SUDHL5 (cell line): ENCODE measurements around the genes CEACAM7, POU2F2 and DEDD2.

DNA sequence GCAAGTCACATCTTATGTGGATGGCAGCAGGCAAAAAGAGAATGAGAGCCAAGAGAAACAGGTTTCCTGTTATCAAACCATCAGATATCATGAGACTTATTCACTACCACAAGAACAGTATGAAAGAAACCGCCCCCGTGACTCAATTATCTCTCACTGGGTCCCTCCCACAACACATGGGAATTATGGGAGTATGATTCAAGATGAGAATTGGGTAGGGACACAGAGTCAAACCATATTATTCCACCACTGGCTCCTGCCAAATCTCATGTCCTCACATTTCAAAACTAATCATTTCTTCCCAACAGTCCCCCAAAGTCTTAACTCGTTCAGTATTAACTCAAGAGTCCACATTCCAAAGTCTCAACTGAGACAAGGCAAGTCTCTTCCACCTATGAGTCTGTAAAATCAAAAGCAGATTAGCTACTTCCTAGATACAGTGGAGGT lies 24.8 kb downstream of the CEACAM7 start:
- PRO-cap = no peak

DNA sequence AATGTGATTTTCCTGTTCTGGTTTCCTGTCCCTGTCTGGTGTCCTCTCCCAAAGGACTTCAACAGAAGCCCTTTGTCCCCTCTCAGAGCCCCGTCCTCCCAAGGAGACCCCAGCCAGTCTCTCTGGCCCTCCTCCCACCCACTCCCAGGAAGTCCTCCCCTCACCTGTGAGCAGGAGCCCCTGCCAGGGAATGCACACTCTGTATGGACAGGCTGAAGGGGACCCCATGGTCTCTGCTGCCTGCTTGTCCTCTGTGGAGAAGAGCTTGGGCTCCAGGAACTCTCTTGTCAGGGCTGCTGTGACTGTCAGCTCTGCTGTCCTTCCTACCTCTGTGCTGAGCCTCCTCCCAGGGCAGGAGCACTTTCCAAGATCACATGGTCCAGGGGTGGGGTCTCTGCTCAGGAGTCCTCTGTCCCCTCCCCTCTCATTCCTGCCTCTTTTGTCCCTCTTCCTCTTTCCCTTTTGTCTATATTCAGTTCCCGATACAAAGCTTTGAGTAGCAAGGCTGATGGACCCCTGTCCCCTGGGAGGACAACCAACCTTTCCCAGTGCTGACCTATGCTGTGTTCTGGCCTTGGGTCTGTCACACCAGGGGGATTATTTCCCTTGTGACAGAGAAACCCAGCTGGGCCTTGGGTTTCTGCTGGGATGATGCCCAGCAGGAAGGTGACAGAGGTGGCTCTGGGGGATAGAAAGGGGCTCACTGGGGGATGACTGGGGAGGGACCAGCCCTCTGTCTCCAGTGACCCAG lies at the start of gene CEACAM7:
Gene CEACAM7 (minus strand): TSS at position 333 of the 751 bp plus-strand sequence.
- PRO-cap = no peak

DNA sequence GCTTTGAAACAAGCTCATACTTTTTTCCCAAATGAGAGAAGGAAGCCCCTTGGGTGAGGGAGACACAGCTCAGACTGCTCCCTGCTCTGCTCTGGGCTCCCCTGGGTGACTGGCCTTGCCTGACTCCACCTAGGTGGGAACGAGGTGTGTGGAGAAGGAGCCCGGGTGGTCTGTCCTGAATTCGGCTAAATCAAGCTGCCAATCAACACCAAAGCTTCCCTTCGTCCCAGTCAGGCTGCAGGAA lies 7.8 kb downstream of the CEACAM5 start:
- PRO-cap = no peak

DNA sequence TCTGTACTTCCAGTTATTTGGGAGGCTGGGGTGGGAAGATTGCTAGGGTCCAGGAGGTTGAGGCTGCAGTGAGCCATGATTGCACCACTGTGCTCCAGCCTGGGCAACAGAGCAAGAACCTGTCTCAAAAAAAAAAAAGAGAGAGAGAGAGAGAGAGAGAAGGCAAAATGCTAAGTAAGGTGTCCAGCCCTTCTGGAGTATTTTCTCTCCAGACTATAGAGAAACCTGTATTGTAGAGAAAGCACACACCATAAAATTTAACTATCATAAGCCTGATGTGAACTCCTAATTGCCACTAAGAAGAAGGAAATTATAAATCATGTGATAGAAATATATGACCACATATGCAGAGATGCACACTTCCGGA lies 10.8 kb upstream of the CEACAM6 start:
- PRO-cap = no peak

- PRO-cap = no peak
Measured at GRCh38 chr19:41745916-41746189, 9.5 kb upstream of the CEACAM6 start.

GRCh38 chr19:41810814-41811585 lies 14.6 kb downstream of the CEACAM3 start:
- PRO-cap = no peak

DNA sequence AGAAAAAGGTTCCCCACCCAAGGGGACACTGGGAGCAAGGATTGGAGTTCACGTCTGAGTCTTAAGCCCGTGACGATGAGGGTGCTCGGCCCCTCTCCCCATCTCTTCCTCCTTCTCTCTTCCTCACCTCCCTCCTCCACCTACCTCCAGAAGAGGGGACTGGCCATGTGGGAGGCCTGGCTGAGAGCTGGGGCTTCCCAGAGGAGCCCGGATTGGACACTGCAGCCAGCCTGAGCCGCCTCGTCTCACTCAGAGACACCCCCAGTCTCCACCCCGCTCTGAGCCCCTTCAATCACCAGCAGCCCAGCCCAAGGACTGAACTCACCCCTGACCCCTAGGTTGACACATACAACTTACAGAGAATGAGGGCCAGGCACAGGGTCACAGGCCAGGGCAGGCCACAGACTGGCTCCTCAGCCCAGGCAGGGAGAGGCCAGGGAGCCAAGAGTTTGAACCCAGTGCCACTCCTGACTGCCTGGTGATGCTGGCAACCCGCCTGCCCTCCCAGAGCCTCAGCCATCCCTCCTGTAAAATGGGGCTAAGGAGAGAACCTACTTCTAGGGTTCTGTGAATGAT lies 908 bp downstream of the CD79A start:
- PRO-cap = bidirectional peak, plus-strand start at position 345 of the sequence, minus-strand start at position 161 of the sequence

DNA sequence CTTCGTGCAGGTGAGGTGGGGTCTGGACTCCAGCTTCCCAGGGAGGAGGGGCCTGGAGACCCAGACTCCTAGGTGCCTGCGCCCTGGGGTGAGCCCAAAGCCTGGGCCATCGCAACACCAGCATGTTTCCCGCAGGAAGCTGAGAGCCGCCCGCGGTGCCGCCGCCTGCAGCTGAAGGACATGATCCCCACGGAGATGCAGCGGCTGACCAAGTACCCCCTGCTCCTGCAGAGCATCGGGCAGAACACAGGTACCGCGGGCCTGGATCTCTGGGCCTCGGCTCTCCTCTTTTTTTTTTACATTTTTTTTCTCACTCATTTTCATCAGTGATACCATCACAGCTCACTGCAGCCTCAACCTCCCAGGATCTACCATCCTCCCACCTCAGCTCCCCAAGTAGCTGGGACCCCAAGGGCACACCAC lies 19.7 kb downstream of the ARHGEF1 start:
- PRO-cap = no peak

DNA sequence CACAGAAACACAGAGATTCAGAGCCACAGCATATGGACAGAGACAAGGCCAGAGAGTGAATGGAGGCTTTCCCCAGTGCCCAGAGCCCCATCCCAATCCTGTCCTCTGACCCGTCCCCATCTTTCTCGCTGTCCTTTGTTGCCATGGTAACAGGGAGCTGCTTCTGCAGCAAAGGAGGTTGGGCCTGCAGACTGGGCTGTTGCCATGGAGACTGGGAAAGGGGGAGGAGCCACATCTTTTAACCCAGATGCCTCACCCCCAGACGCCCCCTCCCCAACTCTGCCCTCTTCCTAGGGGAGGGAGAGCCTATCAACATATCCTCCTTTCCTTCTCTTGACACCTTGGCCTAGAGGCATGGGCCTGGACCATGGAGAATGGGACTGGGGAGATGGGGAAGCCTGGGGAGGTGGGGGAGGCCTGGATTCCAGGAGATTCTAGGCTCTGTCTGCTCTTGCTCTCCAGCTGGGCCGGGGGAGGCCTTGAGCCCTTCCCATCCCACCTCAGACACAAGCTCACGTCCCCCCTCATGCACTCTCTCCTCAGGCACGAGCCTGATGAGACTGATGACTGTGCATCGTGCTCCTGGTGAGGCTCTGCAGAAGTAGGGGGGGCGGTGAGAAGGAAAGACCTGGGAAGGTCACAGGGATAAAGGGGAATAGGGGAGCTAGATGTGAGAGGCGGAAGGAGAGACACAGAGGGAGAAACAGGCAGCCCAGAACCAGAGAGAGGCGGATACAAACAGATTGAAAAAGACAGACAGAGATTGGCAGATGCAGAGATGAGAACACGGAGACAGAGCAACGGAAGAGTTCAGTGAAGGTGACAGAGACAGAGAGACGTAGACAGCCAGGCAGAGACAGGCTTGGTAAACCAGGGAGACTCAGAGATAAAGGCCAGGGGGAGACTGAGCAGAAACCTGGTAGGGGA lies 2.2 kb upstream of the ATP1A3 start:
- PRO-cap = no peak

DNA sequence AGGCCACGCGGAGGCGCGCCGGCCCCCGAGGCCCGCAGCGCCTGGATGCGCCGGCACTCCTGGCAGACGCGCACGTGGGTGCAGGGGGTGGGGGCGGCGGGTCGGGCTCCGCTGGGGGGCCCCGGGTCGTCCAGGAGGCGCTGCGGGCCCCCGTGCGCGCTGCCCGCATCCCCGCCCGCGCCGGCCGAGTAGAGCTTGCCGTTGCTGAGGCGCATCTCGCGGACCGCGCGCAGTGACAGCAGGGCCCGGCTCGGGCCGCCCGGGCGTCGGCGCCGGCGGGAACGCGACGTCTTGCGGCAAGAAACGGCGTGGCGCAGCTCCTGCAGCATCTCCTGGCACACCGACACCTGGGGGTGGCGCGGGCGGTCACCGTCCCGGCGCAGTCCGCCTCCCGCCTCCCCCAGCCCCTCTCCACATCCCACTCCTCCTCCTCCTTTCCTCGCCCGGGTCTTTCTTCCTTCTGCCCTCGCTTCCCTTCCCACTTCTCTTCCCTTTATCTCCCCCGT lies 5.0 kb upstream of the ATP1A3 start:
- PRO-cap = no peak

DNA sequence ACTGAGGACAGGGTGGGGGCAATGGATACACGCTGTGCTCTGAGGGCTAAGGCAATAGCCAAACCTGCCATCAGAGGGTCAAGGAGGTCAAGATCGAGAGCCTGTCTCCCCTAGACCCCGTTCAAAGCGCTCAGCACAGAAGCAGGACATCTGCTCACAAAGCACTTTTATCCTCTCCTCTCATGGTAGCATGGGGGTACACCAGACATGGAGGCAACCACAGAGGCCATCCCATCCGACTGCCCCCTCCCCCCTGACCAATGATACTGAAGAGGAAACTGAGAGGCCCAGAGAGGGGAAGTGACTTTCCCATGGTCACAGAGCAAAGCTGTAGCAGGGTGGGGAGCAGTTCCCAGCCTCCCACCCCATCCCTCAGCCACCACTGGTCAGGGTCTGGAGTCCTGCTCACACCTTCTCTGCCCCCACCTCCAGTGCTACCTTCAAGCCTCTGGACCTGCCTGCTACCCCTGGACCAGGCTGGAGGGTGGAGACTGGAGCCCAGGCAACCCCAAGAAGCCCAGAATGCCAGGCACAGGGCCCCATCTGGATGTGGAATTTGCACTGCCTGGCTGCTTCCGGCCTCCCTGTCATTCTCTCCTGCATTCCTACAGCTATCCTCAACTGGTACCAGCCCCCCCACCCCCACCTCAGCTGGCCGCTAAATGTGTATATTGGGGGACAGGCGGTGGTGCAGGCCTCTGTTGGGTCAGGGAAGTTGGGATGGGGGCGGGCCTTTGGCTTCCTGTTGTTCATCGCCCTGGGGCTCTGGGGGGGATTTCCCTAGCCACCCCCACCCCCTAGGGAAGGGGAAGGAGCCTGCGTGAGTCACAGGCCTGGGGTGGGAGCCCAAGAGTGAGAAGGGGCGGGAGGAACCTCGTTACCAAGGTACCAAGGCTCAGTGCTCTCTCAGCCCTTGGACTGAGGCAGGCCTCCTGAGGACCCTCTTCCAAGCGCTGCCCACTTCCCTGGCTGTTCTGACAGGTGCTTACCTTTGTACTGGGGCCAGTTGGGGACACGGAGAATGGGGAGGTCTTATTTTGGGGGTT lies 10.8 kb downstream of the POU2F2 start:
- PRO-cap = bidirectional peak, plus-strand start at position 325 of the sequence, minus-strand start at position 141 of the sequence

DNA sequence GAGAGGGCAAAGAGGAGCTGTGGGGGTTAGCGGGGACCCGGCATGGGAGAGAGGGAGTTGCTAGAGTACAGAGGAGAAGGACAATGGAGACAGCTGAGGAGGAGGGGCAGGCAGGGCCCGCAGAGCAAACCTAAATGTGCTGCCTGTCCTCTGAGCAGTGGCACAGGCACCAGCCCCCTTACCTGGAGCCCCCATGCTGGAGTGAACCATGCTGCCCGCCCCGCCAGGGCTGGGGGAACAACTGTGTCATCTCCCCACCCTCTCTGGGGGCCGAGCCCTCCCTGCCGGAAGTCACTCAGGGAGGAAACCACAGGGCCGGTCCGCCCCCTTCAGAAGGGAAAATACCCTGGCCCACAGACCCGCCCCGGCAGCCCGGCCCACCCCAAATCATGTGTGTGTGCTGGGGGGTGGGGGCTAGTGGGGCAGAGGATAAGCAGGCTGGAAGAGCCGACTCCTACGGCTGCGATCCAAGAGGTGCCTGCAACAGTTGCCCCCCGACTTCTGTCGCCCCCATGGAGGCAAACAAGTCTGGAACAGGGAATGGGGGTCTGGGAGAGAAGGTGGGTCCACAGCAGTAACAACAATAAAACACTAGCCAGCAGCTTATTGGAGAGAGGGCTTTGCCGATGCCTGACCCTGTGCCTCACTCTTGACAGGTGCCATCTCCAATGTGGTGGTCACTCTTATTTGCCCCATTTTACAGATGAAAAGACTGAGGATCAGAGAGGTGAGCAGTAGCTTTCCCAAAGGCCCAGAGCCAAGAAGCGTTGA lies at the start of gene POU2F2:
Gene POU2F2 (minus strand): TSS at position 245 of the 771 bp plus-strand sequence.
- PRO-cap = bidirectional peak, plus-strand start at position 417 of the sequence, minus-strand start at position 203 of the sequence

GRCh38 chr19:42196182-42197287 lies 20.9 kb downstream of the DEDD2 start:
- PRO-cap = no peak

DNA sequence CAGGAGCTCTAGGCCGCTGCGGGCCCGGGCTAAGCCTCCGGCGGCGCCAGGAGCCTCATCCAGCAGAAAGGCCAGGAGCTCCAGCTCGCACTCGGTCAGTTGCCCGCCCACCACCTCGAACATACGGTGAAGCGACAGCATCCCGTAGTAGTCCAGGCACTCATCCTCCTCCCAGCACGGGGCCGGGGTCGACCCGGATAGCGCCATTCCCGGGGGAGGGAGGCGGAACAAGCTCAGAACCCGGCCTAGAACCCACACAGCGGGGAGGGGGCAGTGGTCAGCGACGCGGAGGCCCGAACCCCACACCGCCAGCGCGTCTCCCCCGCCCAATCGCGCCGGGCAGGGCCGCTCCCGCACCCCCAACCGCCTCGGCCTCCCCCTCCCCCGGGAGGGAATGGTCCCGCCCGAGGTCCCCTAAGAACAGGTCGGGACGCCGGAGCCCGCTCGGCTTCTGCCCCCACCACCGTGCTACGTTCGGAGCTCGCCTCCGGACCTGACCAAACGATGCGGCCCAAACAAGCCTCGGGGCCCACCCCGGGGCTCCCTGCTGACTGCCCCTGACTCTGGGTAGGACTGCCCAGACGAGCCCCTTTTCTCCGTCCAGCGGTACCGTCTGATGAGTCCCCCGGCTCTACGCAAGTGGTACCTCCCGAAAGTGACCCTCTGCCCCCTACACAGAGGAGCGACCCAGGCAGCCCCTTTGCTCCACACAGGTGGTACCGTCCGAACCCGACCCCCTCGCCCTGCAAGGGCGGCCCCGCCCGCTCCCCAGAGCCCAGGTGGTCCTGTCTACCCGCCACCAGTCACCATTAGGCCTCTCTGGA lies 464 bp downstream of the DEDD2 start:
- PRO-cap = unidirectional peak, minus-strand start at position 123 of the sequence

- PRO-cap = bidirectional peak, plus-strand start at chr19:42217931, minus-strand start at chr19:42217677
Measured at GRCh38 chr19:42217625-42218422, at the start of gene DEDD2. Gene DEDD2, minus strand, starts transcription at chr19:42217677.

- PRO-cap = no peak
Measured at GRCh38 chr19:42248893-42249824, 5.8 kb downstream of the ERF start.

GRCh38 chr19:42275186-42275541 lies 6.1 kb downstream of the CIC start:
- PRO-cap = no peak

DNA sequence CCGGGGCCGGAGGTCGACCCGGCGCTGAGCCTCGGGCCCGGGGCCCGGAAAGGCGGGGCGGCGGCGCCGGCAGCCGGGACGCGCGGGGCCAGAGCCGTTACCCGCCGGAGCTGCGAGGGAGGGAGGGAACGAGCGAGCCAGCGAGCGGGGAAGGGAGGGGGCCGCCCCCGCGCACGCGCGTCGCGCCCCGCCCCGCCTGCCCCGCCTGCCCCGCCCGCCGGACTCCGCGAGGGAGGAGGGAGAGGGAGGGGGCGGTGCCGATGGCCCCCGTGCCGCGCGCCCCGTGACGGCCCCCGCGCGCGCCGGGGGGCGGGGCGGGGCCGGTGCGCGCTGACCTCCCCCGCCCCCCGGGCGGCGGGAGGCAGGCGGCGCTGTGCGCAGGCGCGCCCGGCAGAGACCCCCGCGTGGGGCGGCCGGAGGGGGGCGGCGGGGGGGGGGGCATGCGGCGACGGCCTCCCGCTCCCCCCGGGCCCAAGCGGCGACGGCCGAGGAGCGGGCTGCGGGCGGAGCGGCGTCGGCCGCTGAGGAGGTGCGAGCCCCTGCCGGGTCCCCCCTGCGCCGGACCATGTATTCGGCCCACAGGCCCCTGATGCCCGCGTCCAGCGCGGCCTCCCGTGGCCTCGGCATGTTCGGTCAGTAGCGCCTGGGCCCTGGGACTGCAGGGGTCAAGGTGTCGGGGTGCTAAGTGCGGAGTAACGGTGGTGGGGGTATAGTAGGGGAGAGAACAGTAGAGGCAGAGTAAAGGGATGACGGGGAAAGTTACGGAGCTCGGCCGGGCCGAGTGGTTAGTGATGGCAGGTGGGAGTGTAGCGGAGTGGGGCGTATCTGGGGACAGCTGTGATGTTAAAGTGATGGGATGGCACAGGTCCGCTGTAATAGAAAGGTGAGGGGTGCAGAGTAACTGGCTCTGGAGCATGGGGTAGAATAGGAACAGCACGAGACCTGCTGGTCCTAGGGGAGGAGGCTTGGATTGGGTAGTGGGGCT lies 15.4 kb downstream of the CIC start:
- PRO-cap = bidirectional peak, plus-strand start at position 104 of the sequence, minus-strand start at position 130 of the sequence; bidirectional peak, plus-strand start at position 873 of the sequence, minus-strand start at position 819 of the sequence

- PRO-cap = no peak
Measured at GRCh38 chr19:42292532-42293428, 9.2 kb upstream of the PRR19 start.

DNA sequence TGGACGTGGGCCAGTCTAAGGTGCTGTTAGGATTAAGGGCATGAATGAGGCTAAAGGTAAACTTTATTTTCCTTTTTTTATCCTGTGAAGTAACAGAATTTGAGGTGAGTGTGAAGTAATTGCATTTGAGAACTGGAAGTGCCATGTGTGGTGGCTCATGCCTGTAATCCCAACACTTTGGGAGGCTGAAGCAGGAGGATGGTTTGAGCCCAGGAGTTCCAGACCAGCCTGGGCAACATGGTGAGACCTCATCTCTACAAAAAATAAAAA lies 7.9 kb upstream of the CXCL17 start:
- PRO-cap = no peak